Amniotic epithelial cell (primary cell): ENCODE measurements around the genes TMEM270 and RFC2.

GRCh38 chr7:73428865-73429403 lies 4.6 kb upstream of the FZD9 start:
- RRBS, result 9% methylated on average over 4 of the region's 17 CpGs

DNA sequence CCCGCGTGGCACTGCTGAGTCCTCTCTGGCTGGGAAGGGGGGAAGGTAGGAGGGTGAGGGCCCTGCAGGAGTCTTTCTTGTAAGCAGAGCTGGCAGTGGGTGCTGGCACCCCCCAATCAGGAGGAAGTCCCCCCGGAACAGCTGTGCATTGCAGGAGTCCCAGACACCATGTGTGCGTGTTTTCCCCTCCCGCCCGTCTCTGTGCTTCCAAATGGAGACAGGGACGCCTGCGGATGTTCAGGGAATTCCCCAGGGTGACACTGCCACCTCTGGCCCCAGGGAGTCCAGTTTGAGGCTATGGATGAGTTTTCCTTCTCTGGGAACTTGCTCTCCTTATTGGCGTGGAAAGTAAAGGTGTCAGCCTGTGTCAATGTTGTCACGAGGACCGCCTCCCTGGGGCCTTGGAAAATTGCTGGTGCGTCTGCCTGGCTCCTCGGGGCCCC lies 2.6 kb downstream of the FZD9 start:
- RRBS, result no CpG with 5 or more reads among the region's 13 CpGs

DNA sequence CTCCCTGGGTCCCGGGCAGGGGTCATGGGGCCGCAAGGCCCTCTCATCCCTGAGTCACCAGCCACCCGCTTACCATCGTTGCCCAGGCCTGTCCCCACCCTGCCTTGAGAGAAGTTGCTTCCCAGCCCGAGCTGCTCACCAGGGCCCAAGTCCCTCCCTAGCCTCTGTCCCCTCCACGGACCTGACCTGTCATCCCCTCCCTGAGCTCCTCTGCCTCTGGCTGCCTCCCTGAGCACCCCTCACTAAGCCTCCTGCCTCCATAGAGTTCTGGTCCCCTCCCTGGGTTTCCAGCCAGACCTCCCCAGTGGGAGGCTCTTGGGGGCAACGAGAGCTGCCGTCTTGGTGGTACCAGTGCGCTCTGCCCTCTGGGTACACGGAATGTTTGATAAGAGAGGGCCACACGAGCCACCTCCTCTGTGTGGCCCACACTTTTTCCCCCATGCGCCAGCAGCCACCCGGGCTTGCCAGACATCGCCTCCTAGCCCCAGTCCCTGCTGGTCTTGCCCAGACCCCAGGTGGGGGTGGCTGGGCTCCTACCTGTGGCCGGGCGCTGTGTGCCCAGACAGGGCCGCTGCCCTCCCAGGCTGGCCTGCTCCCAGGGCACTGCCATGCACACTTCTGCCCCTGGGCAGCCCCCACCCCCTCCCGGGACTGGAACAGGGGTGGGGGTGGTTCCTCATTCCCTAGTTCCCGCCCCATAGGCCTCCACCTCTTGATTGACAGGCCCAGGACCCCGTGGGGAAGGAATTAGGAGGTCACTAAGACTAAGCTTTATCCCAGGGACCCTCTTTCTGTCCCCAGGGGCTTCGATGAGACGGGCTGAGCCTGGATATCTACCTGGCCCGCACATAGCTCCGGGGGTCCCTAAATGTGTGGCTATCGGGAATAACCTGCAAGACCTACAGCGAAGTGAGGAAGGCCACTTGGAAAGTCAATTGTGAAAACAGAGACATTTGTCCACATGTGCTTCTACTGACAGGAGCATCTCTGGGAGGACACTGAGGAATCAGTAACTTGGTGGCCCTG lies 21.2 kb downstream of the MLXIPL start:
- RRBS, result 77% methylated on average over 3 of the region's 26 CpGs

GRCh38 chr7:73689446-73690125 lies 6.2 kb downstream of the BUD23 start:
- RRBS, result no CpG with 5 or more reads among the region's 7 CpGs

DNA sequence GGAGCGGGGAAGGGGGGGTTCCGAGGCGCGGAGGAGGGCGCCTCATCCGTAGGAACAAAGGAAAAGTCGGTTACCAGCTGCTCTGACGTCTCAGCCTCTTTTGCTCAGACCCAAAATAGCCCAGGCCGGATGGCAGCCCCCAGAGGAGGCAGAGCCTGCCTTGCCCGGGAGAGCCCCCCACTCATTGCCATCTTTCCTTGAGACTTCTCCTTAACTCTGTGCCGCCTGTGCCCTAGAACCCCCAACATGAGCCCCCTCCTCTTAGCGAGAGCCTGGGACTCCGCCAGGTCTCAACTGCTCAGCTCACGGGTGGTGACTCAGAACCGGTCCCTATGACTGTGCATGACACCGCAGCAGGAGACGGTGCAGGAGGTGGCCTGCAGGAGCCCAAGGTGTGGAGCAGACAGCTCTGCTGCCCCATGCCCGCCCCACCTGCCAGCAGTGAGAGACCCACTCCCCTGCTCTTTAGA lies 13.2 kb downstream of the STX1A start:
- RRBS, result no CpG with 5 or more reads among the region's 18 CpGs

- RRBS, result no CpG with 5 or more reads among the region's 9 CpGs
Observed at GRCh38 chr7:73740746-73741286, 2.2 kb upstream of the ABHD11 start.

DNA sequence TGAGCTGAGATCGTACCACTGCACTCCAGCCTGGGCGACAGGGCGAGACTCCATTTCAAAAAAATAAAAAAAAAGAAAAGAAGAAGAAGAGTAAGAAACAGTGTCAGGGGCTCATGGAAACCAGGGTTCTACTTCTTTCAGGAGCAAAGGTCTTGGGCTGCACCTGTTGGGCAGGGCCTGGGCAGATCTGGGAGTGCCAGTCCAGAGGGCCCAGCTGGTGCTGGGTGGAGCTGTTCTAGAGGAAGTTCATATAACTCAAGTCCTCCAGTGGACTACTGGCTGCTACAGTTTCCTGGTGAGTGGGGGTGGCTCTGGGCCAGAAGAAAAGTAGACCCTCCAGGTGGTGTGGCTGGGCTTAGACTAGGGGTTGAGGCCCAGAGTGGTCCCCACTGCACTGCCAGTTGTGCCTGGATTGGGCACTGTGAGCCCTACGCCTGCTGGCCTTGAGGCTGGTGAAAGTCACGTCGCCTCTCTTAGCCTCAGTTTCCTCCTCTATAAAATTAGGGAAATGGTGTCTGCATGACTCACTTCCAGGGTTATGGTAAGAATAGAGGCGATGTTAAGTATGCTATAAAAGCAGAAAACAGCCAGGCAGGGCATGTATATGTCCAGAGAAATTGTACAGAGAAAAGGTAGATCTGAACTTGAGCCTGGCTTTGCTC lies 3.6 kb upstream of the CLDN3 start:
- RRBS, result no CpG with 5 or more reads among the region's 7 CpGs

- RRBS, result 4% methylated on average over 3 of the region's 18 CpGs
Observed at GRCh38 chr7:73822226-73823077, 8.3 kb upstream of the CLDN4 start.

- RRBS, result no CpG with 5 or more reads among the region's 21 CpGs
Observed at GRCh38 chr7:73831720-73832655, 1.2 kb downstream of the CLDN4 start.

GRCh38 chr7:73860833-73861332 lies at the start of gene TMEM270:
Gene TMEM270 (plus strand): TSS chr7:73861159.
- RRBS, result 82% methylated on average over 1 of the region's 11 CpGs

DNA sequence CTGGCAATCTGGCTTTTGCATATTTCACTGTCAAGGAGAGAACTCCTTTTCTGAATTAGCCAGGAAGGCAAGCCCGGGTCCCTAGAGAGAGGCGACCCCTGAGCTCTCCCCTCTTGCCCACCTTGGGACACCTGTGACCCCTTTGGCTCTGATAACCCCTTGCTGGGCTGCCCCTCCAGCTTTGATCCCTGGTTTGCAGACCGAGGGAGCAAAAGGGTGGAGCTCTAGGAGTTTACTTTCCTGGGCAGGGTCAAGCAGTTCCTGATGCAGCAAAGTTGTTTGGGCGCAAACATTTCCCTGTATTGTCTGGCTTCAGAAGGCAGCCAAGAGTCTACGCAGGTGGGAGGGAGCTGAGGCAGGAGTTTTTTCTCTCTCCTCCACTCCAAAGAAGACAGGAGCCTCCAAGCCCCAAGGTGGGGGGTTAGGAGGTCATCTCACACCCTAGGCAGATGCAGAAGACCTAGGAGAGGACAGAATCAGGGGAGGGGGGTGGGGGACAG lies 20.4 kb downstream of the TMEM270 start:
- RRBS, result no CpG with 5 or more reads among the region's 5 CpGs

GRCh38 chr7:74183431-74184185 lies 9.5 kb downstream of the EIF4H start:
- RRBS, result no CpG with 5 or more reads among the region's 4 CpGs

DNA sequence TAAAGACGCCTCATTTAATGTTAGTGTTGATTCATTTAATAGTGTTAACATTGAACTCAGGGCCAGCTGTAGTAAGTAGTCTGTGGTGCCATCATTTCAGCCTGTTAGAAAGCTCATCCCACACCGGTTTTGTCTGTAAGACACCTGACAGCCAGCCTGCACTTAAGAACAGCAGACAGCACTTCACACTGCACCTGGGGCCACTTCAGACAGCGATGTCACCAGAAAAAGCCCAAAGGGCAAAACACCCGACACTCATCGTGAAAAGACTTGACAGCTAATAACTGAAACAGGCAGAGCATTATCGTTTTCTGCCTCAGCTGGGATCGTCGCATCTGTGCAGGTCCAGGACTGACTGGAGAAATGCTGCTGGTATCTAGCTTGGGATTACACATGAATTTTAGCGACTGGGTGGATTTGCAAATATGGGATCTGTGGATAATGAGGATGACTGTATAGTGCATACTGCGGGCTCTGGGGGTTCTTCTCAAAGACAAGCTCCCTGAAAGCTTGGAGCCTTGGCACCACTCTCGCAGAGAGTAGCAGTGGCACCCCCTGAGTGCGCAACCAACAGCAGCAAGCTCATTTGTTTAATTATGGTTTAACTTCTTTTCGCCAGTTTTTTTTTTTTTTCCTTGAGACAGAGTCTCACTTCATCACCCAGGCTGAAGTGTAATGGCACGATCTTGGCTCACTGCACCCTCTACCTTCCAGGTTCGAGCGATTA lies 16.6 kb upstream of the LAT2 start:
- RRBS, result no CpG with 5 or more reads among the region's 16 CpGs

DNA sequence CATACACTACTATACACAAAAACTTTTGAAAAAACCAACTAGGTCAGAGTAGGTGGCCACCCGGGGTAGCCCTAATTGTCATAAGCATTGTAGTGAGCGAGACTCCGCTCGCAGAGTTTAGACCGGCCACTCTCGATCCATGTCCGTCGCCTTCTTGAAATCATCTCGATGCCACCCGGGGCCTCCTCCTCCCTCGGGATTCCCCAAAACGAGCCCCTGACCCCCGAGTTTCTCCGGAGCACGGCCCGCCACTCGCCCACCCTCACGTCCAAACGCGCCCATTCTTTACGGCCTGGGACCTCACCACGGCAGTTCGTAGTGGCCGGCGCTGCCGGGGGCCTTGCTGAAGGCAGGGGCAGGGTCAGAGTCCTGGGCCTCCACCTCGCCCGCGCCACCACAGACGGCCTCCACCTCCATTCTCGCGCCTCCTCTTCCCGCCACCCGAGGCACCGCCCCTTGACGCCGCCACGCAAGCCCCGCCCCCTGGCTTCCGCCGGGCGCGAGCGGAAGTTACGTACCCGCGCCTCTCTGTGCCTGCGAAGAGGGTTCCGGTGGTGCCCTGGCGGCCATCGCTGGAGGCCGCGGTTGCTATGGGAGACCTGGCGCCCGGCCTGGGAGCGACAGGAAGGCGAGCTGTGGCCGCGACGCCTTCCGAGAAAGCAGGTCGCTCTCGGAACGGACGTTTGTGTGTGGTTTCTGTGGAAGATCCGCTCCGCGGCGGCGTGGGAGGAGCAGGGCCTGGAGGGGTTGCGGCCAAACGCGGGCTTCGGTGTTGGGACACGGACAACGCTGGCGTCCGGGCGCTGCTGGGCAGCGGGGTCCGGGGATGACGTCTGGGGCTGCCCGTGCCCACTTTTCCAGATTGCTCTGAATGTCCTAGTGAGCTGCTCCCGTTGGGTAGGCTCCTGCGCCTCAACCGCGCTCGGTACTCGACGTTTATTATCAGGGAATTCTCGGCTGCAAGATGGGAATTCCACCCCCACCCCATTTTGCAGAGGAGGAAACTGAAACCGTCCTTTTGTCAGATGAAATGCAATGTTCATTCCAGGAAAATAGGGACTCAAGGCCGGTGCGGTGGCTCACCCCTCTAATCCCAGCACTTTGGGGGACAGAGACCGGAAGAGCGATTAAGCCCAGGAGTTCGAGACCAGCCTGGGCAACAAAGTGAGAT lies at the start of gene RFC2:
TSS of gene RFC2 (minus strand) at position 433 of the 1,171 bp plus-strand sequence.
- RRBS, result 1% methylated on average over 34 of the region's 97 CpGs

GRCh38 chr7:74363941-74364507 lies 74.8 kb downstream of the CLIP2 start:
- RRBS, result 83% methylated on average over 2 of the region's 8 CpGs

GRCh38 chr7:74472695-74473165 lies 19.0 kb downstream of the GTF2IRD1 start:
- RRBS, result no CpG with 5 or more reads among the region's 8 CpGs

- RRBS, result no CpG with 5 or more reads among the region's 5 CpGs
Observed at GRCh38 chr7:74473166-74473538, 19.4 kb downstream of the GTF2IRD1 start.

DNA sequence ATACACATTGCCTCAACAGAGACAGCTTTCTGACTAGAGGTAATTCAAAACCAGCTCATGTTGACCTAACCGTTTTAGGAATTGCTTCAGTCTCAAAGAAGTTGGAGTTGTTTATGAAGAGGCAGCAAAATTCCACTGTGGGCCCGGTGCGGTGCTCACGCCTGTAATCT lies 2.2 kb upstream of the GTF2I start:
- RRBS, result no CpG with 5 or more reads among the region's 4 CpGs

DNA sequence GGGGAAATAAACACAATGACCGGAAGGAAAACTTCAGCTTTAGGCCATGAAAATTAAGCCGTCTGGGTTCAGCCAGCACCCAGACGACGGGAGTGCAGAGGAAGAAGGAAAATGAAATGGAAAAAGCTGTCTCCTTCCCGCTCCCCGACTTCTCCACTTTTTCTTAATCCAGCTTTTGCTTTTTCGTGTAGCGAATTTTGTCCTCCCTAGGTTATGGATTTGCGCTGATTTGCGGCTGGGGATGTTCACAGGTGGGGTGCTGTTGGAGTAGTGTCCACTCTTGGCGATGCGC lies 1.2 kb downstream of the GTF2I start:
- RRBS, result 18% methylated on average over 1 of the region's 12 CpGs